SJSA1 (cell line): Measurements from ENCODE around the genes IL1R2 and IL1RL1.

DNA sequence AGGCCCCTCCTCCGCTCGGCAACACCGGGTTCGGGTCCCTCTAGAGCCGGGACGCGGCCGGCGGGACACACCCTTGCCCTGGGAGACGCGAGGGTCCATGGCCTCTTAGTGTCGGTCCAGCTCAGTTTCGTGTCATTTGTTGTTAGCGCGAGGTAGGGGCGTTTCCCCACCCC is 500 bp upstream of the MAP4K4 start:
- RAMPAGE, long total RNA: no peak

DNA sequence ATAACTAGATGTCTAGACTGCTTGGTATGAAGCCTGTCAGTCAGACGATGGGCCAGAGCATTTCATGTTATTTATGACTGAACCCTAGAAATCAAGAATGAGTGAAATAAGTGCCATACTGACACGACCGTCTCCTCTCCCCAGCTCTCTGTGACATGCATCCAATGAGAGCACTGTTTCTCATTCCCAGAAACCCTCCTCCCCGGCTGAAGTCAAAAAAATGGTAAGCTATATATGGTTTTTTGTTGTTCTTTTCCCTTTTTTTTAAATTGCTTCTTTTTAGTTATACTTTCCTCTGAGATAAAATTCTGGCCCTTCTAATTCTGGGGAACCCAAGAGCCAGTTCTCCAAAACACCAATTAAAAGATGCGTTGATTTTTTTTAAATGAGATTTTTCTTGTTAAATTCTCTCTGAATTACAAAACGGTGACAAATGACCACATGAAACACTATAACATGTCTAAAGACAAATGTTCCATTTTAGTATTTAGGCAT is 138.3 kb downstream of the MAP4K4 start:
- RAMPAGE, long total RNA: no peak

- RAMPAGE, long total RNA: no peak
These were observed 136.9 kb upstream of the IL1R2 start for GRCh38 chr2:101854726-101855446.

- RAMPAGE, long total RNA: no peak
These were observed 4.4 kb upstream of the IL1R2 start for GRCh38 chr2:101987406-101987691.

DNA sequence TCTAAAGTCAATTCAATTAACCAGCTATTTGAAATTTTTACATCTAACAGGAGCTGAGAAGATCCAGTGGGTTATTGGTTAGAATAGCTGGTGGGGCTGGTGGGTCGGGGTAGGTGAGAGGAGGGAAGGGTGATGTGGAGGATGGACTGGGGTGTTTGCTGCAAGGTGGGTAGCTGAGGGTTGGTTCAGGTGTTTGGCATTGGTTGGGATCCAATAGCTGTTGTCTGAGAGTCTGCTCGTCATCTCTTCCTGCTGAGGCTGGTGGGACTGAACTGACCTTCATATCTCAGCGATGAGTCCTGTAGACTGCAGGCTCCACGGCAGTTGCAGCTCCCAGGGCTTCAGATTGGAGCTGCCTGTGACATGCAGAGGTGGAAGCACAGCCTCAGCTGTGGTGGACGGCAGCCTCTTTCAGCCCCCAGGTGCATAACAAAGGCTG is 4.0 kb upstream of the IL1R2 start:
- RAMPAGE, long total RNA: no peak

DNA sequence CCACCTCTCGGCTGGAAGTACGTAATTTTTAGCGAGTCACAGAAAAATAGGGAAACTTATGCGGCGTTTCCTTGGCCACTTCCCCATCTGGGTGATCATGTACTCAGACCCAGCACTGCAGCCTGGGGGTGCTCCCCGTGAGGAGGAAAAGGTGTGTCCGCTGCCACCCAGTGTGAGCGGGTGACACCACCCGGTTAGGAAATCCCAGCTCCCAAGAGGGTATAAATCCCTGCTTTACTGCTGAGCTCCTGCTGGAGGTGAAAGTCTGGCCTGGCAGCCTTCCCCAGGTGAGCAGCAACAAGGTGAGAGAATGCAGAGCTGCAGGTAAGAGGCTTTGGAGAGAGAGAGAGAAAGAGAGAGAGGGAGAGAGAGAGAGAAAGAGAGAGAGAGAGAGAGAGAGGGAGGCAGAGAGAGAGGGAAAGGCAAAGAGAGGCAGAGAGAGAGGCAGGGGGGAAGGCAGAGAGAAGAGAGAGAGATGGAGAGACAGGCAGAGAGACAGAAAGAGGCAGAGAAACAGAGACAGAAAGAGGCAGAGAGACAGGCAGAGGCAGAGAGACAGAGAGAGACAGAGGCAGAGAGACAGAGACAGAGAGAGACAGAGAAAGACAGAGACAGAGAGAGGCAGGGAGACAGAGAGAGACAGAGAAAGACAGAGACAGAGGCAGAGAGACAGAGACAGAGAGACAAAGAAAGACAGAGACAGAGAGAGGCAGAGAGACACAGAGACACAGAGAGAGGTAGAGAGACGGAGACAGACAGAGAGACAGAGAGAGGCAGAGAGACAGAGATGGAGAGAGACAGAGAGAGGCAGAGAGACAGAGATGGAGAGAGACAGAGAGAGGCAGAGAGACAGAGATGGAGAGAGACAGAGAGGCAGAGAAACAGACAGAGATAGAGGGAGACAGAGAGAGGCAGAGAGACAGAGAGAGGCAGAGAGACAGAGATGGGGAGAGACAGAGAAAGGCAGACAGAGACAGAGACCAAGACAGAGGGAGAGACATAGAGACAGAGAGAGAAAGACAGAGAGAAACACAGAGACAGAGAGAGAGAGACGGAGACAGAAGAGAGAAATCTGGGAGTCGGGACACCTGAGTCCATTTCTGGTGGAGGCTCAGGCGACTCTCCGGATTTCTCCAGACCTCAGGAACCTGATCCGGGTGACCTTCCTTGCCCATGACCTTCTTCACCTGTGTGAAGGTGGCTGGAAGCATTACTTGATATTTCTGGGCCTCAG is at the start of gene IL1R2:
Gene IL1R2, plus strand, starts transcription at position 251 of the 1,234 bp plus-strand sequence.
- RAMPAGE, long total RNA: no peak

DNA sequence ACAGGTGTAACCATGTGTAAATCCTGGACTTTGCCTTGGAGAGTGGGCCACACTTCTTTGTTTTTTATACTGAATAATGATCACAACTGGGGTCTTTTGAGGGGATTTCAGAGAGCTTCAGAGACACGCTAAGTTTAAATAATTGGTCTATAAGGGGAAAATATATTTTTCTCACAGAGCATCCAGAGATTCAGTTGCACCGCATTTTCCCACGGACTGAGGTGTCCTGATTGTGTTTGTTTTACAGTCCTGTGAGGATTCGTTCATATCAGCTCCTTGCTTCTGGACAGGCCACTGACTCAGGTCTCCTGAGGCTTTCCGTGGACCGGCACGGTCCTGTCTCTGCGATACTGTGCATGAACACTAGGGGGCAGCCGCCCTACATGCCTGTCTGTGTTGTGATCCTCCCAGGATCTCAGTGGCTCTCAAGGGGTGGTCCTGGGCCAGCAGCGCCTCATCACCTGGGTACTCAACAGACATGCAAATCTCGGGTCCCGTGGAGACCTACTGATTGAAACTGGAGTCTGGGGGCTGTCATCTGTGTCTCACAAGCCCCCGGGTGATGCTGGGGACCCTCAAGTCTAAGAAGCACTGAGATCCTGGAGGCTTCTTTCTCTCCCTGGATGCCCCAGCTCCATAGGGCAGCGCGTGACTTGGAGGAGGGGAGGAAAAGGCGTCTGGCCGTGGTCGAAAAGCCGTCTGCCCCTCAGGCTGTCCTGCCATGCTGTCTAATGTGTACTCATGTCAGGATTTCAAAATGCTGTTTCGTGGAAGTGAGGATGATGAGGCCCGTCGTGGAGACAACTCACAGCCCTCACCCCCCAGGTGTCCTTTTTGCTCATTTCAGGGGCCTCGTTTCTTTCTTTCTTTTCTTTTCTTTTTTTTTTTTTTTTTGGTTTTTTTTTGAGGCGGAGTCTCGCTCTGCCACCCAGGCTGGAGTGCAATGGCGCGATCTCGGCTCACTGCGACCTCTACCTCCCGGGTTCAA is 29.0 kb downstream of the IL1R2 start:
- RAMPAGE, long total RNA: no peak

- RAMPAGE, long total RNA: no peak
These were observed 41.6 kb downstream of the IL1R2 start for GRCh38 chr2:102033342-102033871.

DNA sequence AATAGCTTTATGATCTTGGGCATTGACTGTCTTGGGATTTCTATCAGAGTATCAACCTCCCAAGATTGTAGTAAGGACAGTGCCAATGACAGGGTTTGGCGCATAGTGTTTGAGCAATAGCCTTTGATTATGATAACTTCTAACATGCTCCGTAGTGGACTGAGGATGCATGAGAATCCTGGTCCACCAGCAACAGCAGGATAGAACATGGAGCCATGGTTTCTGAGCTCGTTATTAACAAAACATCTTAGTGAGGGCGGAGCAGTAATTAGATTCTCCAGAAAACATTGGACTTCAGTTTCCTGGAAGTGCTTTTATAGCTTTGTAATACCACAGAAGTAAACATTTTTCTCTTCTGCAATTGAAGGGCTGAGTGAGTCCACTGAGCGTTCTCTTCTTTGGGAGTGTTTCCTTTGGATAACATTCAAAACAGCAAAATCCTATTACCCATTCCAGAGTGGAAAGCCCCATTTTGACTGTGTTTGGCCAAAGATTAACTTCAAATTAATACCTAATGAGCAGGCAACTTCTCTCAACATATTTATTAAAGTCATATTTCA is 63.8 kb downstream of the IL1R2 start:
- RAMPAGE, long total RNA: no peak

DNA sequence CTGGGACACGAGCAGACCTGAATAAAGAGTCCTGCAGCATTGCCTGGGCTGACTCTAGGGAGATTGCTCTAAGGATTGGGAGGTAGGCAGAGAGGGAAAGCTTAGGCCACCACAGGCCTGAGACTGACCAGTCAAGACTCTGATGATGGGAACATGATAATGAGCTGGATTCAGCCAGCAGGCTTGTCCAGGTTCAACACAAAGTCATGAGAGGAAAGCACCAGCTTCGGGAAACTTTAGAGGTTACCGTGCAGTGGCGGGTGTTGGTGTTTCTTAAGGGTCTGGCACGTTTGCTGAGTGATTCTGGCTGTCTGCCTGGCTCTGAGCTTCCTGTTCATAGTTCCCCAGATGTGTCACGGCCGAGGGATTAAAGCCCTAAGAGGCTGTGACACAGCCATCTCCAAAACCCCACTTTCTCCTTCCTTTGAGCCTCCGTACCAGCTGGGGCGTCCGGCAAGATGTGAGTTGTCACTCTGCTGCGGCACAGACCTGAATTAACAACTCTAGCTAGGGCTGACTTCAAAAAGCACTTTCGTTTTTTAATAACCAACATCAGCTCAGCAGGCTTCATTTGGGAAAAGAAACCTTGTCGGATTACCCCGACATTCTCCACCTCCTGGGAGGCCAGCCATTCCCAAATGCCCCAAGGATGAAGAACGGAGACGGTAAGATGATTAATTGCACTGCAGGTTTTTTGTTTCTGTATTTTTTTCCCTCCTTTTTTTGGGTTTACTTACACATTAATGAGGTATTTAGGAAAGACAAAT is 38.2 kb upstream of the IL1R1 start:
- RAMPAGE, long total RNA: no peak

GRCh38 chr2:102115217-102115792 is 27.2 kb upstream of the IL1R1 start:
- RAMPAGE, long total RNA: no peak

GRCh38 chr2:102178686-102179513 is 7.9 kb upstream of the IL1RL2 start:
- RAMPAGE, long total RNA: no peak

DNA sequence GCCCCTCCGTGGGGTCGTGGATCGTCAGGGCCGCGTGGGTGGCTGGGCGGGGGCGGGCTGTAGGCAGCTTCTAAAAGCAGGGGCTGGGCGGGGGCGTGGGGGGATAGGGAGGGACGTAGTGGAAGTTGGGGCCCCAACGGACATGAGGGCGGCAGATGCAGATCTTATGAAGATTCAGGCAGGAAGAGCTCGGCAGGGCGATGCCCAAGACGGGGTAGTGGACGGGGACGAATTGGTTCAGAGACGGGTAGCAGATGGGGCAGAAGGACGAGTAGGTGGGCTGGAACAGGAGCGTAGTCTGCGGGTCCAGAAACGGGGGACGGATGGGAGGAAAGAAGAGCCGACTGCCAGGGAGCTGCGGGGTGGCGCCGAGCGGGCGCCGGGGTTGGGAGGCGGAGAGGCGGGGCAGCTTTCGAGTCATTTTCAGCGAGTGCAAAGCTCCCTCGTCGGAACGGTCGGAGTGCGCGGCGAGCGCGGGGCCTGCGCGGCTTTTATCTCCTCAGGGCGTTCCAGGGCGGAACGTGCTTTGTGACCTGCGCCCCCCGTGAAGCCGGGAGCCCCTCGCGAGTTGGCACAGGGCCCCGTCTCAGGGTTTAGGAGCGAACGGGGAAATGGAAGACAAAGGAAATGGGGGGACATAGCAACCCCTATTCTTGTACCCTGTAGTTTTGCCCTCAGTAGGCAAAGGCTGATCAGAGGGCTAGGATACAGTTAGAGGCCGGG is 60.4 kb upstream of the IL1RL1 start:
- RAMPAGE, long total RNA: no peak

- RAMPAGE, long total RNA: no peak
These were observed at the start of gene IL1RL1 for GRCh38 chr2:102311320-102311744. Gene IL1RL1 (plus strand): TSS chr2:102311563.

DNA sequence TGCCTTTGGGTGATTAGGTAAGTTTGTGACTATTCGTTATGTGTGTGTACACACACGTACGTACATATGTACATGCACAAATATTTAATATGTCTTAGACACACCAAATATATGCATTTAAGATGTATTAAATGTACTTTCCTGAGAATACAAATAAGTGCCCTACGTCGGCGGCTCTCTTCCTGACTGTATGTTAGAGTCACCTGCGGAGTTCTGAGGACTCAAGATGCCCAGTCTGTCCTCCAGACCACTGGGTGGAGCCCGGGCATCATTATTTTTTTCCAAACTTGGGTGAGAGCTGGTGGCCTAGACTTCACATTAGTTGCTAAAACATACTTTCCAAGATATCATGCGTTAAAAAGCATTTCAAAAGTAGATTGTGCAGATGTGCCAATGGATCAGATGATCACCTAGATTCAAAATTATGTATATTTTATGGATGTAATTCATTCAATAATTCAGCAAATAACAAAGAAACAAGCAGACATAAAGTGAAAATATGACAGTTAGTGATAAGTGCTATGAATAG is 2.9 kb downstream of the IL18R1 start:
- RAMPAGE, long total RNA: no peak

DNA sequence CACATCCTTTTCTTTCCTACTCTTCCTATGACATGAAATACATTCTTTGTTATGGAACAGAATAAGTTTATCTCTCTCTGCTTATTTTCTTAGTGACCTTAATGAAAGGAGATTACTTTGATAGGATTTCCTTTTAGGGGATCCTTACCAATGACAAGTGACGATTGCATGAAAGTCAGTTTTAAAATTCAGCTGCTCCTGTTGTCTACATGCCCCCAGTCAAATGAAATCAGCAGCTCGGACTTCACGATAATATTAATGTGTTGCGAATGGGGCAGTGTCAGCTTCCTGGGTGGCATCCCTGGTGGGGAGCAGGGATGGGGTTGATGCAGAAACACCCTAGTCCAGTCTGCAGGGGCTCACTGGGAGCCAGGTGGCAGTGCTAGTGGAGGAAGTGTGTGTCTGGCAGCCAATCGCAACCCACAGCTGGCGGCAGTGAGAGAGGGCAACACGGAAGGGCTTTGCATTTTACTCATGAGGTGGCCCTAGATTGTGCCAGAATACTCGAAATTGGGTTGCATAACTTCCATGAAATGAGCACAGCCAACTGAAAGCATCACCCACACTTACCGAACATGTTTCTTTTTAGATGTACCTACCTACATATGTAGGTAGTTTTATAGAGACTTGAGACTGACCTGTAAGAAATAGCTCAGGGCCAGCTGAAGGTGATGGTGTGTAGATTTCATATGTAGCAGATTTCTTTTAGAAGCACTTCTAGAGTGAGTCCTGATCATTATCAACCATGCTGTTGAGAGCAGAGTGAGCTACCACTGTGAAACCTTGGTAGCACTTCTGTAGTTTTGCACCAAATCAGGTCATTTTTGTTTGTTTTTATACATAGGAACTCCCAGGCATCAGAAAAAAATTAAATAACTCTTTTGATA is 12.8 kb downstream of the IL18R1 start:
- RAMPAGE, long total RNA: no peak

DNA sequence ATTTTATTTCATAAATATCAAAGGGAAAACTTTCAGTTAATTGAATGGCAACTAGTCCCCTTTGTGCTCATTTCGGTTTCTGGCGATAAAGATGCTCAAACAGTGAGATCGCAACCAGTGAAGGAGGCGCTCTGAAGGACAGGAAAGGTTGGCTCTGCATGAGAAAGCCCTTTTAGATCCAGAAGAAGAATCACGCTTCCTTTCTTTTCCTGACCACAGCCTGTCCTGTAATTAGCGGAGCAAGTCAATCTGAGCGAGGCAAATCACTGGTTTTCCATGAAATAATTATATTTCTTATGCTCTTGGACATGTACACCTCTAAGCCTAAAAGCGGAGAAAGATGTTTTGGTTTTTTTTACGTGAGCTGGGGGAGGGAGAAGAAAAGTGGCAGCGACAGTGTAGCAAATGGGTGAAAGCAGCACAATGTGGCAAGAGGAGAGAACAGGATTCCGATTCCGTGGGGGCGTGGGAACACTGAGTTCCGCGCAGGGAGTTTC is 837 bp upstream of the SLC9A2 start:
- RAMPAGE, long total RNA: no peak

GRCh38 chr2:102621235-102622241 is 2.2 kb downstream of the SLC9A2 start:
- RAMPAGE, long total RNA: no peak

DNA sequence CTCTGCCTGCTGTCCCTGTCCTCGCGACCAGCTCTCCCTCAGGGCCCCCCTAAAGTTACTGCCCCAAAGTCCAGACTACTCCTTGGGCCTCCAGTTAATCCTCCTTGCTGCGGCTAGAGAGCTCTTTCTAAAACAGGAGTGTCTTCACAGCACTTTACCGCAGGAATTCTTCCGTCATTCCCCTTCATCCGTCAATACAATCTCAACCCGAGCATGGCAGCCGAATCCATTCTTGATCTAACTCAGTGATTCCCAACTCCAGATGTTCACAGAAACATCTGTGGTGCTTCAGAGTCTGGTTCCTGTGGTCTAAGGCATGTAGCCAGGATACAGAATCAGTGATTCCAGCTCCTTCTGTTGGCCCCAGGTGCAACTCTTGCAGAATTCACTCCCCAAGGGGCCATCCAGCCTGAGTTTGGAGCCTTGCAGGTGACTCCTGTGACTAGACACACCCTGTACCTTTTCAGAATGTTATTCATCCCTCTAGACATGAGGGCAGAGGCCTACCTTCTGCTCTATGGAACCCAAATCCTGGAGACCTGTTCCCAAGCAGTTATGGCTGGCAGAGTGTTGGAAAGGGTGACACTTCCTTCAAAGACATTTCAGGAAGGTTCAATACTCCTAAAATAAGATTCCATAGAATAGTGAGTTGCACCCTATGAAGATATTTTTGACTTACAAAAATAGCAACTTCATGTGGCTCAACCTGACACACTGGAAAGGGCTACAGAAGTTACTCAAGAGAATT is 21.4 kb downstream of the MFSD9 start:
- RAMPAGE, long total RNA: no peak

DNA sequence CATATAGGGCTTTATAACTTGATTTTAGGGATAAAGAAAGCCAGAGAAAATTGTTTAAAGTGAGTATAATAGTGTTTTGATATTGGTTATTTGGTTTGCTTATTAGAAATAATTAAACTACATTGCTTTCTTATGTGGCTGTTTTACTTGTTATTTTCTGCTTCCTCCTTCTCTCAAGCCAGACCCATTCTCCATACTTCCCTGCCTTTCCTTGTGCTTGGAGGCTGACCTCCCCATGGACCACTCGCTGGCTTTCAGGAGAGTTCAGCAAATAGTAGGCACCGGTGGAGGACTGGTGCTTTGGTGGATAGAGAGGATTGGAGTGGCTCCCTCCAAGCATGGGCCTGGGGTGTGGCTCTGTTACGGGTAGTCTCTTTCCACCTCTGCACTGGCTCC is 979.3 kb downstream of the TMEM182 start:
- RAMPAGE, long total RNA: no peak